NCI-H460 (cell line): ENCODE results near the gene ADPRHL1.

RAMPAGE:
- cytosol, long total RNA = no peak
- long total RNA = no peak
- nucleus, long total RNA = no peak
Measured at GRCh38 chr13:112895012-112895461, 74.0 kb upstream of the MCF2L start.

DNA sequence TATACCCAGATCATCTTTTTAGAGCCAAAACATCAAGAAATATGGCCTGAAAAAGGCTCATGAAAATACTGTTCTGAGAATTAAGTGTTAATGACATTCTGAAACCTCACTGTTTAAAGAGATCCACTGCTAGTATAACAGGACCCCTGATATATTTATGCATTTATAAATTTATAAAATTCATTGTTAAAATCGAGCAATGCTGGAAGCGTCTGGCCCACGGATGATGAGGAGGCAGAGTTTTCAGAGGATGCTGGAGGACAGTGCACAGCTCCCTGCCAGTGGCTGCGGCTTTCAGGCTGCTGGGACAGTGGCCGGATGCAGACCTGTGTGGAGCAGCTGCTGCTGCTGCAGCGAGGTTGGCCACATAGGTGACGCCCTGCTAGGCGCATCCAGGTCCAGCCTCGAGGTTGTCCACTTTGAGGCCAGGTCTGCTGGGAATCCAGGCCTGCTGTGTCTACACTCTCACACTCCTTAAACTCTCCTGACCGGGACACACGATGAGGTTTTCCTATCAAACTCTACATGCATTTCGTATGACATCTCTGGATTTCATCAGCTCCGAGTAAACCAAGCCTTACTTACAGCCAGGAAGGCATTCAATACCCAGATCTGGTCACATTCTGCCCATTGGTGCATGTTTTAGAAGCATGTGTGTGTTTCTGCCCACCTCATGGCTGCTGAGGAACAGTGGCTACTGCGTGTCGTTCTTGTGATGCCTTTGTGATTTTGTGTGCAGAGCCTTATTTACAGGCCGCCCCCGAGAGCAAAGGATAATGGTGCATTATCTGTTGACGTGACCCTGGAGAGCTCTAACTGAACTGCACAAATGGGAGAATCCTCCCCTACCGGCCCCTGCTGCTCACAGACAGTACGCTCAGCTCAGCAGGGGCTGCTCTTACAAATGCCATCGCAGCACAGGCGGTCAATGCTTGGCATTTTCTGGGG lies 12.4 kb upstream of the MCF2L start:
RAMPAGE:
- cytosol, long total RNA = no peak
- long total RNA = no peak
- nucleus, long total RNA = no peak

RAMPAGE:
- cytosol, long total RNA = no peak
- long total RNA = no peak
- nucleus, long total RNA = no peak
Measured at GRCh38 chr13:112965400-112965915, 3.6 kb upstream of the MCF2L start.

DNA sequence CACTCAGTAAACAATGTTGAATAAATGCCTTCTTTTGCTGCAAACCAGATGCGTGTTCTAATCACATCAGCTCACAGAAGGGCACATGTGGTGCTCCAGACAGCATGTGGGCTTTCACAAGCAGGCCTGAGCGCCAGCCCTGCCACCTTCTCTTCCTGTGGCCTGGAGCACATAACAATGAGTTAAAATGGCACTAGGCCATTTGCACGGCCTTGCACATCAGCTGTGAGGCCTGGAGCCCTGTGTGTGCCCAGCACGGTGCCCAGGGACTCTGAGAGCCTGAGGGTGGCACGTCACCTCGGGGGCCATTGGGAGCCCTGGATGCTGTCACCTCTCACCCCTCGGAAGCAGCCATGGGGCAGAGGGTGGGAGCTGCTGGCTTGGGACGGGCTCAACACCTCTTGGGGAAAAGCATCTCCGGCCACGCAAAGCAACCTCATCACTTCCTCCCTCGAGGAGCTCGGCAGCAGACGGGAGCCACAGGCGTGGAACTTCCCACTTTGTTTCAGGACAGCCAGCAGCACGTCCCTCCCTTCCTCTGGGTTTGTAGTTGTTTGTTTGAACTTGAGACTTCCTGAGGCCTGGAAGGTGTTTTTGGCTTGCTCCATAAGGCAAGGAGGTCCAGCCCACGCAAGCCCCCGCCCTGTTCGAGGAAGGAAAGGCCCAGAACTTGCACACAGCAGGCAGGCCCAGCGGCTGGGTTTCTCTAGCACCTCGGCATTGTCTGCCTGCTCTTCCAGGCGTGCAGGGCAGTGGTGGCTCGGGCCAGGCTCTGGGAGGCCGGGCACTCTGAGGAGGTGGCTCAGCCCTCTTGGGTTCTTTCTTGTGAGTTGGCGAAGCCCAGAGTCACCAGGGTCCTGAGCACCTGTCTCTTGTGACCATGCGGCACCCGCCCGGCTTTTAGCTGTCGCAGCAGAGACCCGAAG lies 9.9 kb downstream of the MCF2L start:
RAMPAGE:
- cytosol, long total RNA = no peak
- long total RNA = no peak
- nucleus, long total RNA = no peak

DNA sequence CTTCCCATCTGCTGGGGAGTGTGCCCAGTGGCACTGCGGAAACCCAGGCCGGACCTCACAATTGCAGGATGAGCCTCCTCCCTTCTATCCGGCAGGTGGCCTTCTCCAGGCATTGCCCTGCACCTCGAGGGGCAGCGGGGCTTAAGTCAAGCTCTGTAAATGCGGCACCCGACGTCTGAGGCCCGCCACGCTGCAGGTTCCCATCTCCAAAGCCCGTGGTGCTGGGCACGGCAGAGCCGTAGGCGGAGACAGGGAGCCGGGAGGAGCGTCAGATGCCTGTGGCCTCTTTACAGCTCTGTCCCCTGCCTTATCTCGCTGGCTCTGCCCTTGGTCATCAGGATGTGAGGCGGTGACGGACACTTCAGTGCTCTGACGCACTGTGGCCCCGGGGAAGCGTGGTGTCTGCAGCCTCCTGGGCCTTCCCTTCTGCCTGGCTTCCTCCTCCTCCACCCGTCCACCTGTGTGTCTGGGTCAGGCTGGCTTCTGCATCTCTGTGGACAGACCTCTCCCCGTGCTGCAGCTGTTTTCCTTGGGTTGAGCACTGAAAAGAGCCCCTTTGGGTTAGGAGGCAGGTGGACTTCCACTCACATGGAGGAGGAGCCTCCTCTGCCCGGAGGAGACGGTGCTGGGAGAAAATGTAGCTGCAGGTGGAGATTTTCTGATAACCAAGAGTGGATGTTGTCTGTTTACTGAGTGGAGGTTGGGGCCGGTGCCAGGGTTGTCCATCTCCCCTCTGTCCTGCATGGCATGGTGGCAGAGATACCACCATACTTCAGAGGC lies 14.5 kb downstream of the MCF2L start:
RAMPAGE:
- cytosol, long total RNA = no peak
- long total RNA = no peak
- nucleus, long total RNA = no peak

RAMPAGE:
- cytosol, long total RNA = no peak
- long total RNA = no peak
- nucleus, long total RNA = no peak
Measured at GRCh38 chr13:113090086-113090448, 15.5 kb upstream of the F7 start.

DNA sequence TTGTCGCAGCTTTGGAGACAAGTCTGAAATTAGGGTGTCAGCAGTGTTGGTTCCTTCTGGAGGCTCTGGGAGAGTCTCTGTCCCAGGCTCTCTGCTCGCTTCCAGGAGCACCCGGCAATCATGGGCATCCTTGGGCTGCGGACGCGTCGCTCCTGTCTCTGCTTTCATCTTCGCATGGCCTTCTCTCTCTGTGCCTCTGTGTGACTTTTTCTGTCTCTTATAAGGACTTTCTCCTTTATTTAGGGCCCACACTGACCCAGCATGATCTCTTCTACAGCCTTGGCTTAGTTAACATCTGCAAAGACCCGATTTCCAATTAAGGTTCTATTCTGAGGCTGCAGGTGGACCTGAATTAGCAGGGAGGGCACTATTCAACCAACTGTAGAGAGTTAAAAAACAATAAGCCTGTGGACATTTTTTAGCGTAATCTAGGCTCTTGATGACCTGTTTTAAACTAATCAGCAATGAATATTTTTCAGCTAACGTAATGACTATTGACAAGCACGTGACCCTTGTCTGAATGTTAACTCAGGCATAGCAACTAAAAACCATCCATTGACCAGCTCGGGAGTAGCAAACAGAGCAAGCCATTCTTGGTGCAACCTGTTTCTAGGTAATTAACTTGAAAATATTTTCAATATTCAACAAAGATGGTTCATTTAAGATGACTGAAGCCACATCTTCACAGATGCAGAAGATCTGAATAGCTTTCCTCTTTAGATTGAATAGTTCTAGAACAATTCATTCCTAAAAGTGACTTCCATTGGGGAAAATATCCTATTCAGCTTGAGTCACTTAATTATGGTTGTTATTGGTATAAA lies 15.2 kb downstream of the F10 start:
RAMPAGE:
- cytosol, long total RNA = no peak
- long total RNA = no peak
- nucleus, long total RNA = no peak

DNA sequence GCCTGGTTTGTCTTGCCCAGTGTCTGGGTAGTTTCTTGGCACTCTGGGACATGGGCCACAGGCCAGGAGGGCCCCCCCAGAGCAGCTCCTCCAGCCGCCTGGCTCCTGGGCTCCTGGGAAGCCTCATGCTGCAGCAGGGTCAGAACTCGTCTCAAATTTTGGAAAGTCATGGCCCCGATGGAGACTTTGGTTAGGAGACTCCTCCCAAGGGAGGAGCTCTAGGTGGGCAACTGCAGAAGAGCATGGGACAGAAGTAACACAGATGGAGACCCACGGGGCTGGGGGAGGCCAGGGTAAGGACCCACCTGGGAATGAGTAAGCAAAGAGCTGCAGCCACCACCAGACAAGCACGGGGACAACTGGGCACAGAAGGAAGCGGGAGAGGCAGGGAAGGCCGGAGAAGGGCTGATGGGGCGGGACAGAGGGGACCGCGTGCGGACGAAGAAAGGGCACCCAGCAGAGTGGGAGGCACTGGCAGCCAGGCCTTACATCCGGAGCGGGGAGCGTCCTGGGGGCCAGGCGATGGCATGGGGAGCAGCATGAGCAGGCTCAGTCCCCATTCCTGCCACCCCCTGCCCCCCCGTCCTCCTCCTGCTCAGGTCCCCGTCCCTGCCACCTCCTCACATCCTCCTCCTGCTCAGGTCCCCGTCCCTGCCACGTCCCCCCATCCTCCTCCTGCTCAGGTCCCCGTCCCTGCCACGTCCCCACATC lies 2.9 kb downstream of the PROZ start:
RAMPAGE:
- cytosol, long total RNA = no peak
- long total RNA = no peak
- nucleus, long total RNA = no peak

GRCh38 chr13:113185037-113185481 lies 23.4 kb downstream of the PCID2 start:
RAMPAGE:
- cytosol, long total RNA = no peak
- long total RNA = no peak
- nucleus, long total RNA = no peak

DNA sequence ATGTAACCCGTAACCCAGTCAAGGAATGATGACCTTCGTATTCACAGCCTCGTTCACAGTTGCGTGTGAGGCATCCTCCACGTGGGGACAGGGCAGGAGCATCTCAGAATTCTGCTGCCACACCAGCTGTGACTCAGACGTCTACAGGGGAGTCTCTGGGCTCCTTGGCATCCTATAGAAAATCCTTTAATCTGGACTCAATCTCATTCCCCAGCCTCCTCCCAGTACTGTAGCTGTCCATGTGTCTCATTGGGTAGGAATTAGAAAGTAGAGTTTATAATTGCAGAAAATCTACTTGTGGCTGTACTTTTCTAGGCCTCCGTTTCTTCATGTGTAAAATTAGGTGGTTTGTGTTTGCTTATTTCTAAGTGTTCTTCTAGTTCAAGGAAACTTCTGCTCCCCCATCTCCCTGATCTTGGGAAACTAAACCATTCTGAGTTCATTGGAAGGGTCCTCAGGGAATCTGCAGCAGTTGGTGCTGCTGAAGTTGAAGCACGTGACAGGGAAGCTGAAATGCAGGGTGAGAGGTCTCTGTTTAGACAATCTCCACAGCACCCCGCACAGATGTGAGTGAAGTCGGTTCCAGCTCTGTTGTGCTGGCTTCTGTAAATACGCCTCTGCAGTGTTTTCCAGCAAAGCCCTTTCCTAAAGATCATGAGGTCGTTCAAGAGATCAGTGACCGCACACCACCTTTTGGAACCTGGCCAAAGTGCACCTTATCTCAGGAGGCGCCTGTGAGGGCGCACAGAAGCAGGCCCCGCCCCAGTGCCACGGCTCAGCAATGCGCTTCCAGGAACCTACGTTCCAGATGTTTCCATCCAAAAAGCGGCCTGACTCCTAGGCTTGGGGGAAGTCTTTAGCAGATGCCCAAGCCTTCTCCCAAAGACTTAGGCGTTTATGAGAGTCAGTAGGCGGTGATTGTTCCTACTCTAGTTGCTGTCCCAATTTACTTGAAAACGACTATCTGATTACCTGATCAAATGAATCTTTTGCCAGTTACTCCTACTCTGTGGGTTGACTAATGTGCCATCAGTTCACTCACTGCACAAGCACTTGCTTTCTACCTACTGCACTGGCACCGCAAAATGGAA lies 10.6 kb downstream of the CUL4A start:
RAMPAGE:
- cytosol, long total RNA = no peak
- long total RNA = no peak
- nucleus, long total RNA = no peak

DNA sequence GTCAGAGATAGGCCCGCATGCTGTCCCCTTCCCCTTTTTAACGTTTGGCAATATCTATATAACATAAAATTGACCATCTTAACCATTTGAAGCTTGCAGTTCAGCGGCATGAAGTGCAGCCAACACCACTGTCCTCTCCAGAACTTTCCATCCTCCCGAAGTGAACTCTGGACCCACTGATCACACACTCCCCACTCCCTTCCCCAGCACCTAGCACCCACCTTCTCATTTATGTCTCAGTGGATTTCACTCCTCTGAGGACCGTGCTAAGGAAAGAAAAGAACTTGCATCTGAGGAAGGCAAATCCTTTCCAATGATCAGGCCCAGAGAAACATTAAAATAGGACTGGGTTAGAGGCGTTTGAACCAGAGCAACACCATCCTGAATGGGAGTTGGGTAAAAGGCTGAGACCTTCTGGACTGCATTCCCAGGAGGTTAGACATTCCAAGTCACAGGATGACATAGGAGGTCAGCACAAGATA lies 16.4 kb upstream of the GRTP1 start:
RAMPAGE:
- cytosol, long total RNA = no peak
- long total RNA = no peak
- nucleus, long total RNA = no peak

DNA sequence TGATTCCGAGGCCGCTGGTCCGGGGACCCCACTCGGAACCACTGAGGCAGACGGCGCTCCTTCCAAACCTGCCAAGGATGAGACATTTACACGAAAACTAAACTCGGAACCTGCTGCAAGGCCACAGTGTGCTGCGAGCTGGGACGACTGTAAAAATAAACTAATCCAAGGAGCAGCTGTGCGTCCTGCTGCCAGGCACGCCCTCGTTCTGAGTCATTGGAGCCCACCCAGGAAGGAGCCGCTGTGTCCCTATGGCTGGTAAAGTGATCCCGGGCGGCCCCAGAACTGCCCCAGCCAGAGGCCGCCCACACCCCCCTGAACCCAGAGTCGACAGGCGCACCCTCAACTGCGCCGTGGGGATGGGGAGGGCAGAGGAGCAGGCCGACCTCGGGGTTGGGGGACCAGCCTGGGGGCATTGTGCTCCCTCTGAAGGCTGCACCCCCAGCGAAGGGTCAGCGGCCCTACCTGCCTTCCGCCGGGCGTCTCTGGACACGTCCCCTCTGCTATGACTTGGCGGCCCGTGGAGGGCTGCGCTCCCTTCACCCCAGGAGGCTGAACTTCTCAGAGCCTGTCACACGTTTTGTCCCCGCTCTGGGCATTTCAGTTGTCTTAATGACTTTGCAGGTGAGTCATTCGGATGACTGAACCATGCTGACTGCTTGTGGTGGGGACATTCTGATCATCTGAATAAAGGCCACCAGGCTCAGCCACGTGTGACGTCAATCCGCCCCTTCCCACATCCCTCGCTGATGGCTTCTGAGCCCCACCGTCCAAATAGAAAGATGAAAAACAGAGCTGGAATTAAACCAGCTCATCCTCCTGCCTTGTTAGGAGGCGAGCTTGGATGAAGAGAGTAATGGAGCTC lies 42.7 kb downstream of the ADPRHL1 start:
RAMPAGE:
- cytosol, long total RNA = no peak
- long total RNA = no peak
- nucleus, long total RNA = no peak

RAMPAGE:
- cytosol, long total RNA = no peak
- long total RNA = no peak
- nucleus, long total RNA = no peak
Measured at GRCh38 chr13:113453399-113454015, at the start of gene ADPRHL1. Gene ADPRHL1, minus strand, starts transcription at chr13:113453488.

DNA sequence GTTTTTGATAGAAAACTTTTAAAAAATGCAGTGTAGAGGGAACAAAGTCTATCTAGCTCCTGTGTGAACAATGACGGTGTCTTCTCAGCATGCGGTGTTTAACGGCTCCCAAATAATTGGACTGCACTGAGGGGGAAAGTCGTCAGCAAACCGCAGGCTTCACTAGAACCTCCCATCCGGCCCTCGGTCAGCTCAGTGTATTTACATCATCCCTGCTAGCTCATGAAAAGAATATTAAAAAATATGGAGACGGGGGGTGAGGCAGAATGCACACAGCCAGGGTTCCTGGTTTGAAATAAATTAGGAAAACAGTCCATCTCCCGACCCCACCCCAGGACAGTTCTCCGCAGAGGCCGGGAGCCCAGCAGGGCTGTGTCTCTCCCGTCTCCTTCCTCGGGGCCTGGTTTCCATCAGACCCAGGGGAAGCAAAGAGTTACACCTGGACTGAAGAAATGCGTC lies 757 bp upstream of the ADPRHL1 start:
RAMPAGE:
- cytosol, long total RNA = no peak
- long total RNA = no peak
- nucleus, long total RNA = no peak

DNA sequence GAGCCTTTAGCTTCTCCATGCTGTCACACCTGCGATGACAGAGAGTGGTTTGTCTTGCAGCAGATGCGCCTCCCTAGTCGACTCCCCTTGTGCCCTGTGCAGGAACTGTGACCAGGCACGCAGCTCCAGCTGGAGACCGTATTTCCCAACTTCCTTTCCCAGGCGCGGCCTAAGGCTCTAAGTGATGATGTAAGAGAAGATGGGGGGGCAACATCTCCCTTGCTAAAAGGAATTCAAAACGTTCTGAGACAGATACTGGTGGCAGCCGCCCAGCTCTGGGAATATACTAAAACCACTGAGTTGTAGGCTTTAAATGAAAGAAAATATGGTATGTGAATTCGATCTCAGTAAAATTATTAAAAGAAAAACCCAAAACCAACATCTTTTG lies 16.3 kb downstream of the DCUN1D2 start:
RAMPAGE:
- cytosol, long total RNA = no peak
- long total RNA = no peak
- nucleus, long total RNA = no peak

RAMPAGE:
- cytosol, long total RNA = no peak
- long total RNA = no peak
- nucleus, long total RNA = no peak
Measured at GRCh38 chr13:113498339-113498690, 7.5 kb downstream of the TMCO3 start.

DNA sequence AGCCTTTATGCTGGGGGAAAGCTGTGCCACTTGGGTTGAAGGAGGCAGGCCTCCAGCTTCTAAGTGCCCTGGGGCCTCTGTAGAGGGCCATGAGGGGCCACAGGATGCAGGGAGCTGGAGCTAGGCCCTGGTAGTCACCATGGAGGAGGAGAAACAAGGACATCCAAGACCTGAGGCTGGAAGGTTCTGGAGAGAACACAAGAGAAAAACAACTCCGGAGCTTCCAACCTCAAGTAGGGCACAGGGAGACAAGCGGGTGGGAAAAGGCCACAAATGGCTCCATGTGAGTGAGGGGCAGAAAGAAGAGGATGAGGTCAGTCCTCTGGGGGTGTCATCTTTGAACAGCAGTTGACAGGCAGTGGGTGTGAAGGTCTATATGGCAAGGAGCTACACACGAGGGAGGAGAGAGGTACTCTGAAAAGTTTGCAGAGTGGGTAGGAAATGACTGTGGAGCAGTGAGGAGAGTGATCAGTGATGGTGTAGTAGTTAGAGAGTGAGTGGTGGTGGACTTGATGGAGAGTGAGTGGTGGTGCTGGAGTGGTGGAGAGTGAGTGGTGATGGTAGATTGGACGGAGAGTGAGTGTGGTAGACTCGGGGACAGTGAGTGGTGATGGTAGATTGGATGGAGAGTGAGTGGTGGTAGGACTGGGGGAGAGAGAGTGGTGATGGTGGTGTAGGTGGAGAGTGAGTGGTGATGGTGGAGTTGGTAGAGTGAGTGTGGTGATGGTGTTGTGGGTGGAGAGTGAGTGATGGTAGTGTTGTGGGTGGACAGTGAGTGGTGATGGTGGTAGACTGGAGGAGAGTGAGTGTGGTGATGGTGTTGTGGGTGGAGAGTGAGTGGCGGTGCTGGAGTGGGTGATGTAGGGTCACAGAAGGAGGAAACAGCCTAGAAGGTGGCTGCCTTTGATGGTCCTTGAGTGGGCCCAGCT lies 3.9 kb downstream of the TFDP1 start:
RAMPAGE:
- cytosol, long total RNA = no peak
- long total RNA = no peak
- nucleus, long total RNA = no peak

DNA sequence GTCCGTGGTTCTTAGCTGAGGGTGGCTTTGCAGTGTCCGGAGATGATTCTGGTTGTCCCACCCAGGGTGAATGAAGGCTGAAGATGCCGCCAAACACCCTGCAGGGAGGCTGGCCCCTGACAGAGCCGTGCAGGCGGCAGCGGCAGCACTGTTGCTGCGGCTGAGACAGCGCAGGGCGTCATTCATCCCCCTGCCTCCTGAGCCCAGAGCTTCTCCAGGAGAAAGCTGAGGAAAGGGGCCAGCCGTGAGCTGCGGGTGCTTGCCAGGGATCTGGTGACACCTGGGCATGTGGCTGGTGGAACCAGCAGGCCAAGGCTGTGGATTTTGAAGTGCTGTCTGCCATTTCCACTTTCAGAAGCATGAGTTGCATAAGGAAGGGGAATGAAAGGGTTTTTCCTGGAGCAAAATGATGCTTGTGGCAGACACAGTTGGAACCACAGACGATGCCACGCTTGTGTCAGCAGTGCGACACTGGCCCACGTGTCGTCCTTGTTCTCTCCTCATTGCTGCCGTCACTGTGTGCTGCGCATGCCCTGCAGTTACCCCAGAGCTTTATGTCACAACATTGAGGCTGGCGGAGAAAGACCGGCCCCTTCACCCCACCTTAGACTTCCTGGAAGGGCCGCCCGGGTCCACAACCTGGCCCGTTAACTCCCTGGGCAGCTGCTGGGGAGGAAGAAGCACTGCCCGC lies 22.6 kb downstream of the TFDP1 start:
RAMPAGE:
- cytosol, long total RNA = no peak
- long total RNA = no peak
- nucleus, long total RNA = no peak

DNA sequence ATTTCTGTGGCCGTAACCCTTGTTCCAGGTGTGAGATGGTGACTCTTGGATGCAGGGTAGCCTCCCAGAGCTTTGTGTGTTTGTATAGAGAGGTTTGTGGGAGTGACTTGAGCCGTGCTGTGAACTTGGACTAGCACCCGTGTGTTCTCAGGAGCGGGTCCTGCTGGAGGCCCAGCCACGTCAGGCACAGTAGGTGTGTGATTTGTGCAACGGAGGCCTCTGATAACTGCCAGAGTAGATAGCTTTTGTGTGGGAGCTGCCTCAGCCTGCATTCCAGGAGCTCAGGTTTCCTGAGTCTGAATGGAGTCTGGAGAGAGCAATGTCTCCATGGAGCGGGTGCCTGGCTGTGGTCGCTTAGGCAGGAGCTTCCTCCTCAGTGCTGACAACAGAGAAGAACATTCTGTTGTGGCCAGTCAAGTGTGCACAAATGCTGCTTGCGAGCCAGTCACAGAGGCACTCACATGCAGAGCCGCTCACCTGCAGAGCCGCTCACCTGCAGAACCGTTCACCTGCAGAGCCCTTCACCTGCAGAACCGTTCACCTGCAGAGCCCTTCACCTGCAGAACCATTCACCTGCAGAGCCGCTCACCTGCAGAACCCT lies 32.5 kb downstream of the TFDP1 start:
RAMPAGE:
- cytosol, long total RNA = no peak
- long total RNA = no peak
- nucleus, long total RNA = no peak

GRCh38 chr13:113794701-113795563 lies 35.9 kb downstream of the TMEM255B start:
RAMPAGE:
- cytosol, long total RNA = no peak
- long total RNA = no peak
- nucleus, long total RNA = no peak